ENCODE results near the gene LARGE1.

DNA sequence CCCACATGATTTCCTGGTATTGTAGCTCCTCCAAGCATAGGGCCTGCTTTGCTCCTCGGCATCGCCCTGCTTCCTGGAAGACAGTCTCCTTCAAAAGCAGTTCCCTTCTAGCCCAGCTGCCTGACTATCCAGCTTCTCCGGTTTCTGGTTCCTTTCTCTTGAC lies 261.4 kb downstream of the LARGE1 start:
- RRBS = no CpG with 5 or more reads among the region's 3 CpGs

DNA sequence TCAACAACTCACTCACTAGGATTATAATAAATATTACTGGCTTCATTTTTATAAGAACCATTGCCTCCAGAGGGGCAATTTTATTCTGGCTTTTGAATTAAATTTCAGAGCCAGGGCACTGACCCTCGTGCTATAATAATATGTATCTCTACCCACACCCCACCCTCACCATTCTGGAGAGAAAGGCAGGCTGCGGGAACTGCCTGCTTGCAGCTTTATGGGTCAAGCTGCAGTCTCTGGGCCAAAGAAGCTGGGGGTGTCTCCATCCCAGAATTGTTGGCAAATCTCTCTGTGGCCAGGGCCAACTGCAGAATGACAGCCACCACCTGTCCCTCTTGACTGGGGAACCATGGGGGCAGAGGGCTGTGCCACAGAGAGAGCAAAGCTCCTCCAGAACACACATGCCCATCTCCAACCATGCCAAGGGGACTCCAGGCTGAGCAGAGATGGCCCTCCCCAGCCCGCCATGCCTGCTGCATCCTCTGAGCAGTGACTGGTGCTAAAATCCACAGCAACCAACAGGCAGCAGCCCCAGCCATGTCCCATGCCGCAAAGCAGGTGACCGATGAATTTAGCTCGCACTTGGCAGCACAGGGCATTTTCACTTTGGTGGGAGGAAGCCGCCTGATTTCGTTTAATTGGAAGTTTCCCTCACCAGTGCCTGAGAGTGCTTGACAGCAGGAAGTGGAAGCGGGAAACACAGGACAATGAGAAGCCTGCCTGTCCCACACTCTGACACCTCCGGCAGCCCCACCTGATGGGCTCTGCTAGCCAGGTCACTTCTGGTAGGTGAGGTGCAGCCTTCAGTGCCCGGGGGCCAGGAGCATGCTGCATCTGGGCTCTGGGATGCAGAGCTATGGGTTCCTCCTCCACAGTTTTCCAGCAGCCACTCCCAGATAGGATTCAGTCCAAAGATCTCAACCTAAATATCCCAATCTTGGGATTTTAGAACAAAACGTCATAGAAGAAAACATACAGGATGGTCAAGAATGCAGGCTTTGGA lies 44.9 kb downstream of the LARGE1 start:
- RRBS = 87% methylated on average over 2 of the region's 12 CpGs

GRCh38 chr22:33880951-33881533 lies 39.2 kb downstream of the LARGE1 start:
- RRBS = no CpG with 5 or more reads among the region's 11 CpGs

DNA sequence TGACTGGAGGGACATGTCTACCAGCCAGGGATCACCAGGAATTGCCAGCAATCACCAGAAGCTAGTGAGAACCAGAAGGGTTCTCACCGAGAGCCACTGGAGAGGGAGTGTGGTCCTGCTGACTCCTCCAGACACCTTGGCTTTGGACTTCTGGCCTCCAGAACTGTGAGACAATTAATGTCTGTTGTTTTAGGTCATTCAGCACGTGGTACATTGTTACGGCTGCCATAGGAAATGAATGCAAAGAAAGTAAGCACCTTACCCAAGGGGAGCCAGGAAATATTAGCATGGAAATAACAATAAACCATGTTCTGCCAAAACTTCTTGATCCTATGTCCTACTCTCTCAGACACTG lies 19.2 kb downstream of the LARGE1 start:
- RRBS = no CpG with 5 or more reads among the region's 3 CpGs

DNA sequence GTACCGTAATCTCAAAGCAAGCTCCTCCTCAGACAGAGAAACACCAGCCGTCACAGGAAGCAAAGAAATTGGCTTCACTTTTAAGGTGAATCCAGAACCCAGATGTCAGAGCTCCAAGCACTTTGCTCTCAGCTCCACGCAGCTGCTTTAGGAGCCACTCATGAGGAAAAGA lies 11.6 kb downstream of the LARGE1 start:
- RRBS = no CpG with 5 or more reads among the region's 3 CpGs

DNA sequence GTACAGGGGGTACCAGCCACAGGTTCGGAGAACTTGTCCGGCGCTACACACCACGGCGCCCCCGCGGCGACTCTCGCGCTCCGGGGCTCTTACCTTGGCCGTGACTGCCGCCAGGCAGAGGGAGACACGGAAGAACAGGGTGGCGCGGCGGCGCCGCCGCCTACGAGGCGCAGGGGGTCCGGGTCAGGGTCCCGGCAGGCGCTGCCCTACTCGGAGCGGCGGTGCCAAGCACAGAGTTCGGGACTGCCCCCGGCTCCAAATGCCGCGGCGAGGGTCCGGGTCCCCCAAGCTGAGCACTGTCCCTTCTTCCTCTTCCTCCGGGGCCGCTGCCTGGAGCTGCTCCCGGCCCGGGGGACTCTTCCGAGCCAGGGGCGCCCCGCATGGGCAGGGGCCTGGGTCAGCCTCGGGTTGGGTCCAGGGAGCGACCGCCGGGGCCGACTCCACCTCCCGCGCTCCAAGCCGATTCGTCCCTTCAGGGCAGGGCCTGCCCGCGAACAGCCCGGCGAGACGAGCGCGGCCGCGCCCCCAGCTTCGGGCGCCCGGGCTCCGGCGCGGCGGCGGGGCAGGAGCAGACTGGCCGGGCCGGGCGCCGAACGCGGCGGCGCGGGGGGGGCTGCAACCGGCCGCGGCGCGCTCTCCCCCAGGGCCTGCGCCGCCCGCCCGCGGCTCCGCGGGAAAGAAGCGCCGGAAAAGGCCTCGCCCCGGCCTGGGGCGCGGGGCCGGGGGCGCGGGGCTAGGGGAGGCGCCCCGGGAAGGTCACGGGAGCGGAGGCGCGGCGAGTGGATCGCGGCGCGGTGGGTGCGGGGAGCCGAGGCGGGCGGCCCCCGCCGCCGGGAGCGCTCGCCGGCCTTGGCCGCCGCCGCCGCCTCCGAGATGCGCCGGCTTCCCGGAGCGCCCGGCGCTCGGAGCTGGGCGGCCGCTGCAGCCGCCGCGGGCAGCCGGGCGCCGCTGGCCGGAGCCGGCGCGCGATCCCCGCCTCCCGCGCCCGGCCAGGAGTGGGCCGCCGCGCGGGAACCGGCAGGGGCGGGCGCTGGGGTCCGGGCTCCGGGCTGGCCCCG lies at the start of gene LARGE1:
Gene LARGE1, minus strand, starts transcription at position 575 of the 1,058 bp plus-strand sequence.
- RRBS = under 1% methylated on average over 106 of the region's 157 CpGs

- RRBS = no CpG with 5 or more reads among the region's 5 CpGs
Measured at GRCh38 chr22:35111249-35111907, 45.4 kb downstream of the ISX start.

- RRBS = no CpG with 5 or more reads among the region's 5 CpGs
Measured at GRCh38 chr22:35377817-35378332, 3.0 kb upstream of the HMOX1 start.

DNA sequence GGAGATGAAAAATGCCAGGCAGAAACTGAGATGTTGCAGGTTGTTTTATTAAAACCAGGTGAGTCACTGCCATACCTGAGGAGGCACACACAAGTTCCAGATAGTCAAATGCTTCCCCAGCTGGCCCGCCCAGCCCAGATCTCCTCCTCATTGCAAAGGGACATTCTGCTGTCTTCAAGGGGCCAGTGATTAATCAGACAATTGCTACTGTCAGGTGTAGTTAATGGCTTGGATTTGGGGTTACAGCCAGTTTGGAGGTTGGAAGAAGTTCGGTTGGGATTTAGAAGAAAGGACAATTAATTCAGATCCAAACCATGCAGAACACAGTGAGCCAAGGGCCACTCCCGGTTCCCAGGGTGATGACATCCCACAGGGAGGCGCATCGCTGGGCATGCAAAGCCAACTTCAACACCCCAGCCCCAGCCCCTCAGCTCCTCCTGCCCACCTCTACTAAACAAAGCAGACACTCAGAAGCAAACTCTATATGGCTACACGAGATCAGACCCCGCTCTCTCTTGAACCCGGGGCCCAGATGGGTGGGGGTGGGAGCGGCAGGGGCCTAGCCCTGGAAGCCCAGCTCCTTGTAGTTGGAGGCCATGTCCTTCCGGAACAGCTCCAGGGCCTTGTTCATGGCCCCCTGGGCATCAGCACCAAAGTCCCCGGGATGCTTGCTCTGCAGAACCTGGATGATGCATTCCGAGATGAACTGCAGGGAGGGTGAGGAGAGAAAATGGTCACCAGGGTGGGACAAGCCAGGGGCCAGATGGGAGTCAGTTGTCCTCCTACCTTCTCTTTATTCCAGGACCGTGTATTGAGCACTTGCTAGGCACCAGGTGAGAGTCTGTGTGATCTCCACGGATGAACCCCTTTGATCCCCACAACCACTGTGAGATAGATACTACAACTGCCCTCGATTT lies 10.1 kb downstream of the MB start:
- RRBS = 84% methylated on average over 4 of the region's 15 CpGs

- RRBS = no CpG with 5 or more reads among the region's 7 CpGs
Measured at GRCh38 chr22:35751761-35752881, 34.4 kb downstream of the APOL5 start.

GRCh38 chr22:35836234-35836785 lies 118.6 kb downstream of the APOL5 start:
- RRBS = no CpG with 5 or more reads among the region's 2 CpGs

DNA sequence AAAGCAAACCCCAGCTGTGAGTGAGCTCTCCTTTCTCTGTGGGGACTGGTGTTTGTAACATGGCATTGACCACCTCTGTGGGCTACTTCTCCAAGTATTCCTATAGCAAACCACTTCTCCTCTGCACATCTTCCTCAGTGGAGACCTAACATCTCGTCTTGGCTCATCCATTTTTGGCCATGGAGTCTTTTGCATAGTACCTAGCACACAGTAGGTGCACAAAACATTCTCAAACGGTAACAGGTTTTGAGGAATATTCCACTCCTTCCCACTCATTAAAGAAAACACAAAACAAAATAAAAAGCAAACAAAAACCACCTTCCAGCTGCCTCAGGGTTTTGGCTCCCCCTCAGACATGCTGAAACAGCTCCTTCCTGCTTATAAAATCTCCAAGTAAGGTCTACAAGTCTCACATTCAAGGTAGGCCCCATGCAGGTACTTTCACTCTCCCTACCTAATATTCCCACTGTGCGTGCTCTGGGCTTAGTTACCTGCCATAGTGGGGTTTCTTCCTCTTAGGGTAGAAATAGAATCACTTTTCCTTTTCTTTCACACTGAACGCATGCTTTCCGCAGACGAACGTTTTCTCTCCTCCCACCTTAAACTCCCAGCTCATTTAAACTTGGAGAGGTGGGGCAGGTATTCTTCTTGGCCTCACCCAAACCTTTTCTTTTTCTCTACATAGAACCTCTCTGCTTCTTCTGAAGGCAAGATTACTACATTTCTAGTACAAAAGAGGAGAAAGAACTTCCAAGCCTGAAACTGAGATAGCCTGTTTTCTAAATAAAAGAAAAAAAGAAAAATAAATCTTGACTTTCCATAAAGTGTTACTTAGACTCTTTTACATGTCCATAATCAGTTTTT lies 132.3 kb downstream of the RBFOX2 start:
- RRBS = no CpG with 5 or more reads among the region's 7 CpGs

DNA sequence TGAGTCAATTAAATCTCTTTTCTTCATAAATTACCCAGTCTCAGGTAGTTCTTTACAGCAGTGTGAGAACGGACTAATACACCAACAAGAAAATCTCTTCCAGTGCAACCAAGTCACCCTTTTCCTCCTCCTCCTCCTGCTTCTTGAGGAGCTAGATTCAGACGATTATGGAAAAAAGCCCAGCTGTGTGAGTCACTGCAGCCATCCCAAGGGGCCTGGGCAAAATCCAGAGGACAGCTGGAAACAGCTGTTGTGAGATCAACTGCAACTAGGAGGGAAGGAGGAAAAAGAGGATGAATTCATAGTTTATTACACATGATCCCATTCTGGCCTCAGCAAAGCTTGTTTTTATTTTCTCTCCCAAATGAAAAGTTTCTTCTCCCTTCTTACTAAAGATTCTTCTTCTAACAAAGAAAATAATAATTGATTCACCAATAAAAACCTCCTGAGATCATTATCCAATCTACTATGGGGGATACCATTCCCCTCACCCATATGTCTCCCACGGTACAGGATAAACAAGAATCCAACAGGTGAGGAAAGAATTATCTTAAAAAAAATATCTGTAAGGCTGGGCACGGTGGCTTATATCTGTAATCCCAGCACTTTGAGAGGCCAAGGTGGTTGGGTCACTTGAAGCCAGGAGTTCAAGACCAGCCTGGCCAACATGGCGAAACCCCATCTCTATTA lies 32.7 kb downstream of the RBFOX2 start:
- RRBS = no CpG with 5 or more reads among the region's 5 CpGs

DNA sequence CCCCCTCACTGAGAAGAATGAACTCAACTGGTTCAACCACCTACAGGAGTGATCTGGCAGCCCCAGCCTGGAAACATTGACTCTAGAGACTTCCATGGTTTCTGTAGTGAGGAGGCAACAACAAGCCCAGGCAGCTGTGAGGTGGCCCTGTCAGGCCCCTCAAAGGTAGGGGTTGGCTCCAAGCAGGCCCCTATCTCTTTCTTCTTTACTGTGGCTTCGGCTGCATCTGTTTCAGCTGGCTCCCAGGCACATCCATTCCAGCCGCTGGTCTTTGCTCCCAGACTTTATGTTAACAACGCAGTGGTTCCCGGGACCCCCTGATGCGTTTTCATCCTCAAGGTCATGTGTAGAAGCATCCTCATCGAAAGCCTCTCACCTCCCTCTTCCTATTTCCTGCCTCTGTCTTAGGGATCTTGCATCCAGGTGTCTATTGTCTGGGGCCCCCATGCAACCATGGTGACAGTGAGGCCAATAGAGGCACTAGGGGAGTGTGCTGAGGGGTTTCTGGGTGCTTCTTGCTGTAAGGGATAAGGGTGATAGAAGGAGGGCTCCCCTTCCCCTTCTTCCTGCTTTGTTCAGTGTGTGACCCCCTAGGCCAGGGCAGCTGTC lies 5.4 kb downstream of the APOL3 start:
- RRBS = no CpG with 5 or more reads among the region's 6 CpGs

GRCh38 chr22:36163357-36163825 lies 2.8 kb upstream of the APOL3 start:
- RRBS = no CpG with 5 or more reads among the region's 6 CpGs

GRCh38 chr22:36164529-36165394 lies 4.2 kb upstream of the APOL3 start:
- RRBS = no CpG with 5 or more reads among the region's 6 CpGs

DNA sequence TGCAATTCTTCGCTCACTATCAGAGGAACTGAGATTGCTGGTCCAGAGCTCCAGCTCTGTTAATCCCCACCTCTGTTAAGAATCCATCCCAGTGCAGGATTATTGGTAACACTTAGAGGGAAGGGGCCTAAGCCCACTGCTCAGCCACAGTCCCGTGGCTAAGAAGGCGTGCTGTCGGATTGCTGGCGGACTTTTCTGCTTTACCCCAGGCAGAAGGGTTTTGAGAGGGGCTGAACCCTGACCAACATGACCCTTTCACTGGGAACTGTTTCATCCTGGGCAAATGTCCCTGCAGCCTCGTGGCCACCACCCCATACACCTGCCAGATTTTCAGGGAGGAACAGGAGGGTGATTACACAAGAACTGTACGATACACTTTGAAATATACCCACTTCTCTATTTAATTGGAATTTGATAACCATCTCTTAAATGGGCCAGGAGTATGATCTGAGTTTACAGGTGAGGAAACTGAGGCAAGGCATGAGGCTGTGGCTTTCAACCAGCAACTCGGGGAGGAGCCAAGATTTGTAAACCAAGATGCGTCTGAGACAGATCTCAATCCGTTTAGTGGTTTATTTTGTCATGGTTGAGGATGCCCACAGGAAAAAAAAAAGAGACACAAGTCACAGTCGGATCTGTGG lies 6.0 kb upstream of the APOL3 start:
- RRBS = no CpG with 5 or more reads among the region's 11 CpGs

- RRBS = no CpG with 5 or more reads among the region's 3 CpGs
Measured at GRCh38 chr22:36263435-36263652, 10.4 kb downstream of the APOL1 start.

DNA sequence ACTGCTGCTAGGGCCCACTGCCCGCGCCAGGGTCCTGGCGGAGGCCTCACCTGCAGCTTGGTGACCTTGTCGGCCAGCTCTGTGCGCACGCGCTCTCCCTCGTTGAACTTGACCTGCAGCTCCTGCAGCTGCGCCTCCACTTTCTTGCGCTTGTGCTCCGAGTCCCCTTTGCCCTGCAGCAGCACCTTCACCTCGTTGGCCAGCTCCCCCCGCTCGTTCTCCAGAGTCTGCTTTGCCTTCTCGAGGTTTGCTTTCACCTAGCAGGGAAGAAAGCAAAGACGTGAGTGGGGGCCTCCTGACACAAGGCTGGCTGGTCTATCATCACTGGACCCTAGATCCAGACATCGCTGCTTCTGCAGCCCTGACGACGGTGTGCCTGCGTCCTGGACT lies 41.1 kb downstream of the APOL1 start:
- RRBS = no CpG with 5 or more reads among the region's 20 CpGs

GRCh38 chr22:36306505-36307252 lies 53.7 kb downstream of the APOL1 start:
- RRBS = no CpG with 5 or more reads among the region's 20 CpGs